Natural killer cell (primary cell): ENCODE measurements around a stretch of chr4.

GRCh38 chr4:182246458-182246946 lies 3.3 kb downstream of the TENM3 start:
- PRO-cap, result no peak

DNA sequence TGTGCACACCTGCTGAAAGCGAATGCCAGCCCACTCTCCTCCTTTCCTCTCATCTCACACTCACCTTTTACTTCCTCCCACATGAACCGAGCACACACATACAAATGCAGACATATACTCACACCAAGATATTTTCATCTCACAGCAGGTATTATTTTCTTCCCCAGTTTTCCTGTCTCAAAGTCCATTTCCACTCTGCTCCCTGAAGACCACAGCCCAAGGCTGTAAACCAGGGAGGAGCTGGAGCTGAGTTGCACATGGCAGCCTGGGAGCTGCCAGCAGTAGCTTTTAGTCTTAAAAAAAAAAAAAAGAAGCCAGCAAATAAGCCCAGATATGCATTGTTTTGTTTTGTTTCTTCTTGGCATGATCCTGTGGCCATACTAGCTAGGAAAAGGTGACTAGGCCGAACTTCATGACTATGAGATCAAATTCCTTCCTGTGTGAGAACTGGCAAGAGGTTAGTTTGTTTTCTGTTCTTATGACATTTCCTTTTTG lies 323.5 kb downstream of the DCTD start:
- PRO-cap, result no peak

GRCh38 chr4:183241161-183241489 lies 79.0 kb downstream of the CLDN22 start:
- PRO-cap, result no peak

GRCh38 chr4:183279939-183280478 lies 40.1 kb downstream of the CLDN22 start:
- PRO-cap, result no peak

- PRO-cap, result unidirectional peak, minus-strand start at chr4:183398788
Measured at GRCh38 chr4:183398171-183399137, 46.0 kb upstream of the CDKN2AIP start.

GRCh38 chr4:183503024-183503552 lies 1.8 kb upstream of the ING2 start:
- PRO-cap, result no peak

GRCh38 chr4:184280839-184281203 lies 63.1 kb upstream of the ENPP6 start:
- PRO-cap, result no peak

DNA sequence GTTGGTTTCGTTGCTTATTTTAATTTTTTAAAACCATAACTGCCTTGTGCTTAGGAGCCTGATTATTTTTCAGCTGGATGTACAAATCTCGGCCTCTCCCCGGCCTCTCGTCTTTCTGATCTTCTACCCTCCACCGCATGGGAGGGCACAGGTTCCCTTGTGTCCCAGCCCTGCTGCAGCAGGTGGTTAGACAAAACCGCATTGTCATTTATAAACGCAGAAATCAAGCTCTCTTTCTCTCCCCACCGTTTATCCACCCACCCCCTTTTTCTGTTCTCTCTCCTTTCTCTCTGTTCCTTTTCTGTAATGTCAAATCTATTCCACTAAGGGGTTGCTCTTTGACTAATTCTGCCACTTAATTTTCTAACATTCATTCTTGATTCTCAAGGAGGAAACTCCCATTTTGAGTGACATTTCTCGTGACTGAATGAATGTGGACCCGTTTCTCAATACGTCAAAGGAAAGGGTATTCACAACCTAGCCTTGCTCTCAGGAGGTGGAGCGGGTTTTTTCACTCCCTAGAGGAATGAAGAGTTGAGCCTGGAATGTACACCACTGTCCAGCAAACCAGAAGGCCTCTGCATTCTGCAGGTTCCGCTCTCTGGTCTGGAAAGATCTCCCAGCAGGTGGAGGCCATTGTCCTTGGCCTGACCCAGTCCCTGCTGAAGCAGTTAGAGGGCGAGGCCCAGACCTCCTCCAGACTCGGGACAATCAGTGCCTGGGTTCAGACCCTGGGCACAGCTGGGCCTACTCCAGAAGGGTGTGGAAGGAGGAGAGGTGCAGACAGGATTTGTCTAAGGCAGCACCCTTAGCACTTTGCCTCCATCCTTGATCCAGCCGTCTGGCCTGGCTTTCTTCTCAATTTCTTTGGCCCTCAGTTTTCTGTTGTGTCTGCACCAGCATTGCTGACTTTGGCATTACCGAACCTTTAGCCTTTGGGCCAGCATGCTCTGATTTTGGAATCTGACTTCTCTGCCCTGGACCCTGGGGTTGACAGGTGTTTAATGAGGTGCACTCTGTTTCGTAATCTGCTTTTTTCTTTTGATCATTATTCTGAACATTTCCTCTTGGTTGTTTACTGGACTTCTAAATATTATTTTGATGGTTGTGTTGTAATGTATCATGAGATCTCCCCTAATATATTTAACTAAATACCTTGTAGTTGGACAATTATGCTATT lies 71.1 kb upstream of the ENPP6 start:
- PRO-cap, result no peak

GRCh38 chr4:184339387-184339766 lies 121.7 kb upstream of the ENPP6 start:
- PRO-cap, result no peak

- PRO-cap, result no peak
Measured at GRCh38 chr4:184380596-184381121, 93.7 kb downstream of the IRF2 start.

DNA sequence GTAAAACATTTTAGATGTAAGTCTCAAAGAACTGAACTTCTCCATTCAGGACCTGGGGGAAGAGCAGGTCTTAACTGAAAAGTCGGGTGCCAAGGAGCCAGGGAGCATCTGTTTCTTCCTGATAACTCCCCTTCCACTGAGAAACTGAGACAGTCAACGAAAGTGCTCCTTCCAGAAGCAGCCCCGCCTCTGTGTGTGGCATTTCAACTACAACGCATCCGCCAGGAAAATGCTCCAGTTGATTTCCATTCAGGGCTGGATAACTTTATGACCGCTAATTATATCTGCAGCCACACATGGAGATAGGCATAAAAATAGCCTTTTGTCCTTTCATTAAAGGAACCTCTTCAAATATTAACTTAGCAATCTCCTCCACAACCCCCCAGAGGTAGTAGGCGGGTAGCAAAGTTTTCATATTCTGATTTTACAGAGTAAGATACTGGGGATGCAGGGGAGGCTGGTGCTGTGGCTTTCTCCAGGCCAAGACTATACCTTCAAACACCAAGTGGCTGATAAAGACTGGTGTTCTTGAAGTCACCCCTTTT lies 87.8 kb downstream of the IRF2 start:
- PRO-cap, result no peak

GRCh38 chr4:184409679-184410437 lies 64.5 kb downstream of the IRF2 start:
- PRO-cap, result no peak

DNA sequence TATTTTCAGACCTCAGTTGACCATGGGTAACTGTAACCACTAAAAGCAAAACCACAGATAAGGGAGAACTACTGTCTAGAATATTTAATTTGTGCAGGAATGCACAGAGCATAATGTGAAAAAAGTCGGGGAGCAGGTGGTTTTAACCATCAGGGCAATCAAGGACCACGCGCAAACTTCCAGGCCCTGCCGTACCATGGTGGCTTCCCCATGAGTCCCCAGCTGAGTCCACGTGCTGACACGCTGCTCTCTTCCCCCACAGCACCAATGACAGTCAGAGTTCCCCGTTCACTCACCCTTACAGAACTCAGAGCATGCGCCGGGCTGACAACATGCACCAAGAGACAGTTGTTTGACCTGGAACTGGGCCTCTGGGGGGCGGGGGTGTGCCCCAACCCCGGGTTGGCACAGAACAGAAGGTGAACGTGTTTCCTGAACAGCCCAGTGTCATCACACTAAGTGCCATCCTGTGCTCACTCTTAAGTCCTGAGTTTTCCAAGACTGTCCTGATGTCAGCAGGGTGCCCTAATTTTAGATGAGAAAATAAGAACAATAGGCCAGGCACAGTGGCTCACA lies 29.4 kb downstream of the IRF2 start:
- PRO-cap, result unidirectional peak, minus-strand start at position 272 of the sequence

DNA sequence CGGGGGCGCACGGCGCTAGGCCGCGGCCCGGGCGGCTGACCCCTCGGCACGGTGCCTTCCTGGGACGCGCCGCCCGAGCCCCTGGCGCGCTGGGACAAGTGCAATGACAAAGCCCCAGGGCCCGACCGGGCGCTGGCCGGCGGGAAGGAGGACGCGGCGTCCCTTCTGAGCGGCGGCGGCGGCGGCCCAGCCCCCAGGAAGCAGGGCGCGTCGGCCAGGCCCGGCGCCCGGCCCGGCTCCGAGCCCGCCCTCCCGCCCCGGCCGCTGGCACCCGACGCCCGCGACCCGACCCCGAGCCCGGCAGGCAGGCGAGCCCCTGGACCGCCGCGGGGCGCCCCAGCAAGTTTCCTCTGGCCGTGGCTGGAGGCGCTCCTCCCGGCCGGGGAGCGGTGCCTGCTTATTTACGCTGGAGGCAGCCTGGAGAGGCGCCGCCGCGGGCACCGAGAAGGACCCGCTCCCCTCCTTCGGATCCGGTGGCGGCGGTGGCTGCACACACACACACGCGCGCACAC lies 892 bp downstream of the IRF2 start:
- PRO-cap, result unidirectional peak, plus-strand start at position 461 of the sequence

DNA sequence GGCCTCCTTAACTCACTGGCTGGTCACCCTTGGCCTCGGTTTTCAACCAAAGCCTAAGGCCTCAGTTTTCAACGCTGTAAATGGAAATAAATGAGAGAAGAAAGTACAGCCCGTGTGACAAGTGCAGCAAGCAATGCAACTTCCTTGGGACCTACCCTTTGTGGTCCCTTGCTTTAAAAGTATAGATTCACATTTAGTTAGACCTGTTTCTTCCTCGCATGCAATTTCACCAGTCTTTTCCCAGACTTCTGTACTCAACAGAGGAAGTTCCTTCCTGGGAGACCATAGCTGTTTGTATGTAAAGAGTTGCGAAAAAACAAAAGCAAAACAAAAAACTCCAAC lies 1.1 kb upstream of the IRF2 start:
- PRO-cap, result no peak

- PRO-cap, result no peak
Measured at GRCh38 chr4:184506368-184507077, 32.2 kb upstream of the IRF2 start.

GRCh38 chr4:184546937-184547871 lies 72.9 kb upstream of the IRF2 start:
- PRO-cap, result no peak

DNA sequence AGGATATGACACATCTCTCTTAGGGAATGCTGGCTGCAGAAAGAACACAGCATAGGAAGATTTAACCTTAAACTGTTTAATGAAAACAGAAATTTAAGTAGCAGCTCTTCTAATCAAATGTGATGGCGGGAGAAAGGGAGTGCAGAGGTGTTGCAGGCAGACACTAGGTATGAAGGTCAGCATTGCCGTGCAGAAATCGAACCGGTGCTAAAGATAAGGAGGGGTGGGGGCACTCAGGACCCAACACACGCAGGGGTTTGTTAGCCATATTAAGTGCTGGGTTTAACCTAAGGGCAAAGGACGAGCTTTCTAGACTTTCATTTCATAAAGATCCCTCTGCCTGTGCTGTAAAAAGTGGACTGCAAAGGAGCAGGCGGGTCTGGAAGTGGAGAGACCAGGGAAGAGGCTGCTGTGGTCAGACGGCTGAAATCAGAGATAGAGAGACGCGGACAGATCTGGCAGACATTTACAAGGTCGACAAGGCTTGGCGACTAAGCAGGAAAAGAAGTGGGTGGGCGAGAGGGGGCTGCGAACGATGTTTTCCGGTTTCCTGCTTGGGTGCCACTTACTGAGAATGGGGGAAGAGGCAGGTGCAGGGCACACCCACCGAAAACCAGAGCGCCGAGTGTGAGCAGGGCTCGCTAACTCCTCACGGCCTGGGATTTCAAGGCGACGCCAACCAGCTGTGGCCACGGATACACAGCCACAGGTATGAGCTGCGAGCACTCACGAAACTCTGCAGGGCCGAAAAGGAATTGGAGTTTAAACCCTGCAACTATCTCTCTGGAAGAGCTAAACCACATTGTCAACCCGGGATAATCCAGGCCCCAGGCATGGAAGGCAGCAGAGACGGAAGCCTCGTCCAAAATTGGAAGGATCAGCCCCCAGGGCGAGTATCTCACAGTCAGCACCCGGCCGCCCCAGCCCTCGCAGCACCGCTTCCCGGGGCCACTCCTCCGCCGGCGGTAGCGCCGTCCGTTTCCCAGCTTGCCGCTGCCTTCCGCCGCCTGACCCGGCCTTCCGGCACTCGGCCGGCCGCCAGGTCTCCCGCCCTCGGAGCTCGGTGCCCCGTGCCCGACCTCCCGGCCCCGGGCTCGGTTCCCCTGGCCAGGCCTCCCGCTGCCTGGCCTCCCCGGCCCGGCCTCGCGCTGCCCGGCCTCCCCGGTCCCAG lies 966 bp downstream of the CASP3 start:
- PRO-cap, result no peak

DNA sequence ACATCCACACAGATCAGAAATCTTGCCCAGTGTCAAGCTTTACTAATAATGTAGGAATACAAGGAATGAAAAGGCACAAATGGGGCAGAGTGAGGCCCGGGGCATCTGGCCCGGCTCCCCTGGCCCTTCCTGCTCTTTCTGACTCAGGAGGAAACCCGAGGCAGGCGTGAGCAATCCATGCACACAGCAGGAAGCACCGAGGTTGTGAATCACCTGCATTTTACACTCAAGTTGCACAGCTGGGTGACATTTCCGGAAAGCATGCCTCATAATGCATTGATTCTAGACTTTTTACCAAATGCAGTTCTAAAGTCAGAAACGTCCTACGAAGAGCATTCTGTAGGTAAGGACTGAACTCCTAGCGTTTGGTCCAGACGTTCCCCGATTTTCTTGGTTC lies 38.9 kb downstream of the PRIMPOL start:
- PRO-cap, result no peak

- PRO-cap, result no peak
Measured at GRCh38 chr4:184746271-184746923, 12.5 kb upstream of the CENPU start.